Placental pericyte (primary cell): ENCODE measurements around a stretch of chr13.

- CAGE, long polyA plus RNA = no peak
Observed at GRCh38 chr13:114130624-114131749, 1.4 kb downstream of the RASA3 start.

DNA sequence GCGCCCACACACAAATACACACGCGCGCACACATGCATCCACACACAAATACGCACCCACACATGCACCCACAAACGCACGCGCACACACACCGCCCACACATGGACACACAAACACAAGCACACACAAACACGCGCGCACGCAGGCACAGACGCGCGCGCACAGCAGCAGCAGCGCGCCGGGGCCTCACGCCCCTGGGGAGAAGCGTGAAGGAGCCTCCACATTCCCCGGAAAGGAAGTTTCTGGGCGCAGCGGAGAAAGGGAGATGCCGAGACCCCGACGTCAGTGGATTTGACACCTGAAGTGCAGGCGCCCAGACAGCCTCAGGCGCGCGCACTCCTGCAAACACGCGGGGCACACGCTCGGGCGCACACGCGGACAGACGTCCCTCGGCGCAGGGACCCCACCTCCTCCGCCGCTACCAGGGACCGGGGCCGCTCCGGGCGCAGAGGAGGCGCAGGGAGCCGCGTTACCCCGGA is 634 bp downstream of the RASA3 start:
- CAGE, long polyA plus RNA = no peak

- CAGE, long polyA plus RNA = no peak
Observed at GRCh38 chr13:114156347-114156630, 22.8 kb upstream of the CFAP97D2 start.

- CAGE, long polyA plus RNA = no peak
Observed at GRCh38 chr13:114268524-114268868, 12.9 kb upstream of the UPF3A start.

DNA sequence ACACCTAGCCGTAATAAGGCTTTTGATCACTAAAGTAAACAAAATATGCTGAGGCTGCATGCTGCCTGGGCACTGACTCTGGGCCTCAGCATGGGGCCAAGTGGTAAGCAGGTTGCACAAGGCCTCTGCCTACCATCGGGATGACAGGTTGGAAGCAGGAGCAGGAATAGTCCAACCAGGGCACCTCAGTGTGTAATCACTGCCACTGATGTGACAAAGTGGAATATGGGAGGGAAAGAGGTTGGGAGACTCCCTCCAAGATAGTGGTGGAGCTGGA is 6.6 kb downstream of the UPF3A start:
- CAGE, long polyA plus RNA = no peak

DNA sequence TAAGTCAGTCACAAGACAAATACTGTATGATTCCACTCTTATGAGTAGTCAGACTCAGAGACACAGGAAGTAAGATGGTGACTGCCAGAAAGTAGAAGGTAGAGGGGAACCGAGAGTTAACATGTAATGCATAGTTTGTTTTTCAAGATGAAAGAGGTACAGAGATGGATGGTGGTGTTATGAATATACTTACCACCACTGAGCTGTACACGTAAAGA is 1.2 kb upstream of the CHAMP1 start:
- CAGE, long polyA plus RNA = no peak